Bronchus (tissue), 1 donor: ENCODE measurements around the genes PSMC4, HNRNPUL1 and TGFB1.

DNA sequence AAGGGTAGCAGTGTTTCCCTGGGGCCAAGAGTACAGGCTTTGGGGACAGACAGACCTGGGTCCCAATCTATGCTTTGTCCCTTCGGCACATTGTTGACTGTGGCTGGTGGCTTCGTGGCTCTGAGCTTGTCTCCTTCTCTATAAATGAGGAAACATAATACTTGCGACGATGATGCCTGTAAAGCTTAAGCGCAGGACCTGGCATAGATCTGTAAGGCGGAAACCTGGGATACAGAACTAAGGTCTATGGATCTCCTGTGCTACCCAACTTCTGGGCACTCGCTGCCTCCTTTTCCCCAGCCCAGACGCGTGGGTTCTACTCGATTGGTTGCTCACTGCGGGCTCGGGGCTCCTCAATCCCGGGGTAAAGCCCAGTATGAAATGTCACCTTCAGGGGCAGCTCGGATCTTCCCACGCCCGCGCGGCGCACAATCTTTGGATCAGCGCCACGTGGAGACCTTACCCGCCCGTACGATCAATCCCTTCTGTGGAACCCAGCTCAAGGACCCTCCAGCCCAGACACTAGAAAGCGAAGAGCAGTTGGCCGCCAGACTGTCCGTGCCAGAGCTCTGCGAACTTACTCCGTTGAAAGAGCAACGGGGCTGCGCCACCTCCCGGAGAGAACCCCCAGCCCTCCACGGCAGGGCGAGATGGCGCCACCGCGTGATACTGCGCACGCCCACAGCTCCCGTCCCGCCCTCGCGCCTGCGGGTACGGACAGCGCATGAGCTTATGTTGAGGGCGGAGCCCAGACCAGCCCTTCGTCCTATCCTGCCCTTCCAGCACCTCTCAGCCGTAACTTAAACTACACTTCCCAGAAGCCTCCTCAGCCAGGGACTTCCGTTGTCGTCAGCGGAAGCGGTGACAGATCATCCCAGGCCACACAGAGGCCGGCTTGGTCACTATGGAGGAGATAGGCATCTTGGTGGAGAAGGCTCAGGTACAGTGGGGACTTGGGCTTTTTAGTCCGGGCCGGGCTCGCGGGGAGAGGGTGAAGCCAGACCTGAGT lies at the start of gene PSMC4:
Gene PSMC4 (plus strand): TSS at position 867 of the 1,009 bp plus-strand sequence.
- PRO-cap, result unidirectional peak, minus-strand start at position 487 of the sequence; bidirectional peak, plus-strand start at position 886 of the sequence, minus-strand start at position 579 of the sequence

- PRO-cap, result no peak
These were observed 6.4 kb downstream of the C19orf47 start for GRCh38 chr19:40341384-40342547.

DNA sequence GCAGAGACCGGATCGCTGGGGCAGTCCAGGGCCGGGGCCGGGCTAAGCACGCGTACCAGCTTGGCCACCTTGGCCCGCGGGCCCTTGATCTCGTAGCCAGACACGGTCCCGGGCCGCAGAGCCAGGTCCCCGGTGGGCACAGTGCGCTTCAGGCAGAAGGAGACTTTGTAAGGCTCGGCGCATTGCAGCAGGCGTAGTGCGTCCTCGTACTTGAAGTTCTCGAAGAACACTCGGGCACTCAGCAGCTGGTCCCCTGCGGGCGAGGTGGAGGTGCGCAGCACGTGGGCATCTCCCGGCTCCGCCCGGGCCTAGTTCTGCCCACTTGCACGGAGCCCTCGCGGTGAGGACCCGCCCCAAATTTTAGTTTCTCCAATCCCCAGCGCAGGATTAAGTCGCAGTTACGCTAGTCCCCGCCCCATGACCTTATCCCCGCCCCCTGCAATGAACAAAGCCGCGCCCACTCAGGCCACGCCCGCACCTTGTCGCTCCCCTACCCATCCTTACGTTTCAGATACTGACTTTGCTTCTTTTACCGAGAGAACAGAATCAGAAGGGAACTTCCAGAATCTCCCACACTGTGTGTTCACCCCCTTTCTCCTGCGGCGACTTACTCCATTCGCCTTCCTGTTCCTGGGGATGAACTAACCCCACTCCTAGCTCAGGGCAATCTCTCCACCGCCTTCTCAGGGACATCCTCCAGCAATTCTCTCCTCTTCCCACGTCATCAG lies 8.7 kb upstream of the HIPK4 start:
- PRO-cap, result unidirectional peak, minus-strand start at position 221 of the sequence

DNA sequence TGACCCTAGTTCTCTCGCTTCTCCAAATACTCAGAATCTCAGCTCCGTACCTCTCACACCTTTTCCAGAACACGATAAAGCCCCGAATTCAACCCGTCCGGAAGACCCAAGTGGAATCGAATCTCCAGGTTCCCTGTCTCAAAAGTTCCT lies 455 bp downstream of the SERTAD3 start:
- PRO-cap, result no peak

DNA sequence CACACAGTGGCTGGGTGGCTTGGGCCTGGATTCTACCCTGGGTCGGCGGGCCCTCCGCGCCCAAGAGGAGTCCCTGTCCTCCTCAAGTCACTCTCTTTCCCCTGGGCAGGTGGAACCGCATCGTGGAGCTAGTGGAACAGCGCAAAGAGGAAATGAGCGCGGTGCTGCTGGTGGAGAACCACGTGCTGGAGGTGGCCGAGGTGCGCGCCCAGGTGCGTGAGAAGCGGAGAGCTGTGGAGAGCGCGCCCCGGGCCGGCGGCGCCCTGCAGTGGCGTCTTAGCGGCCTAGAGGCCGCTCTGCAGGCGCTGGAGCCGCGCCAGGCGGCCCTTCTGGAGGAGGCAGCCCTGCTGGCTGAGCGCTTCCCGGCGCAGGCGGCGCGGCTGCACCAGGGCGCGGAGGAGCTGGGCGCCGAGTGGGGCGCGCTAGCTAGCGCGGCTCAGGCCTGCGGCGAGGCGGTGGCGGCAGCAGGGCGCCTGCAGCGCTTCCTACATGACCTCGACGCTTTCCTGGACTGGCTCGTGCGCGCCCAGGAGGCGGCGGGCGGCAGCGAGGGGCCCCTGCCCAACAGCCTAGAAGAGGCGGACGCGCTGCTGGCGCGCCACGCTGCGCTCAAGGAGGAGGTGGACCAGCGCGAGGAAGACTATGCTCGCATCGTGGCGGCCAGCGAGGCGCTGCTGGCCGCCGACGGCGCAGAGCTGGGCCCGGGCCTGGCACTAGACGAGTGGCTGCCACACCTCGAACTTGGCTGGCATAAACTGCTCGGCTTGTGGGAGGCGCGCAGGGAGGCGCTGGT lies 52.7 kb downstream of the SPTBN4 start:
- PRO-cap, result no peak

GRCh38 chr19:40542209-40542620 lies 34.5 kb upstream of the SHKBP1 start:
- PRO-cap, result no peak

- PRO-cap, result unidirectional peak, minus-strand start at chr19:40585856
These were observed 9.1 kb downstream of the SHKBP1 start for GRCh38 chr19:40585522-40586415.

DNA sequence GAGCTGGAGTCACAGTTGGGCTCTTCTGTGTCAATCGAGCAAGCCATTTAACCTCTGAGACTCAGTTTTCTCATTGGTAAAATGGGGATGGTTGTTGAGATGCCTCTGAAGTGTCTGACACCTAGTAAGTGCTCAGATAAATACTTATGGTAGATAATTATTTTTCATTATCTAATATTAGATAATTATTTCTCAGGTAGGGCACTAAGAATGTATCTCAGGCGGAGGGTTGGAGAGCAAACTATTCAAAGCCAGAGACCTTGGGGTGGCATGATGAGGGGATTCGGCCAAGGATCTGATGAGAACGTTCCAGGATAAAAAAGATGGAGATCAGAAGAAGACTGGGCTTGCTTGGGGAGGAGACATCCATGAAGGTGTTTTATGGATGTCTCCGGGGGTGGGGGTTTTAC lies 7.9 kb downstream of the LTBP4 start:
- PRO-cap, result no peak

- PRO-cap, result no peak
These were observed 12.0 kb upstream of the NUMBL start for GRCh38 chr19:40702358-40703019.

GRCh38 chr19:40722150-40722670 lies 5.3 kb downstream of the ITPKC start:
- PRO-cap, result no peak

GRCh38 chr19:40750785-40751129 lies 246 bp upstream of the SNRPA start:
- PRO-cap, result bidirectional peak, plus-strand start at chr19:40750902, minus-strand start at chr19:40750486; bidirectional peak, plus-strand start at chr19:40751196, minus-strand start at chr19:40751066

DNA sequence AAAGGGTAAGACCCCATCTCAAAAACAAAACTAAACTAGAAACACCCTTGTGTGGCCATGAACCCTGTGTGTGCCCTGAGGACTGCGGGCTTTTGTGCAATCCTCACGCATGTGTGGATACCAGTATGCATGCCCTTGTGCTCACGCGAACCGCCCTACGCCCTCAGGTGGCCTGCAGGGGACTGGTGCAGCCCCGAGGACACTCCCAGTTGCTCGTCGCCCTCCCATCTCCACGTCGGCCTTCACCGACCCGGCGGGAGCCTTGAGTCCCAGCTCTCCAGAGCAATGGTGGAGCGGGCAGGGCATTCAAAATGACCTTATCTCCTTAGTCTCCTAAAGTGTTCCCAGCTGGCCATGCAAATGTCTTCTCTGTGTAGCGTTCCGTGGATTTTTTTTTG lies 910 bp upstream of the EGLN2 start:
- PRO-cap, result unidirectional peak, plus-strand start at position 245 of the sequence

- PRO-cap, result unidirectional peak, plus-strand start at chr19:41264452
These were observed at the start of gene HNRNPUL1 for GRCh38 chr19:41264276-41264649. TSS of gene HNRNPUL1 (plus strand) at chr19:41264372.

DNA sequence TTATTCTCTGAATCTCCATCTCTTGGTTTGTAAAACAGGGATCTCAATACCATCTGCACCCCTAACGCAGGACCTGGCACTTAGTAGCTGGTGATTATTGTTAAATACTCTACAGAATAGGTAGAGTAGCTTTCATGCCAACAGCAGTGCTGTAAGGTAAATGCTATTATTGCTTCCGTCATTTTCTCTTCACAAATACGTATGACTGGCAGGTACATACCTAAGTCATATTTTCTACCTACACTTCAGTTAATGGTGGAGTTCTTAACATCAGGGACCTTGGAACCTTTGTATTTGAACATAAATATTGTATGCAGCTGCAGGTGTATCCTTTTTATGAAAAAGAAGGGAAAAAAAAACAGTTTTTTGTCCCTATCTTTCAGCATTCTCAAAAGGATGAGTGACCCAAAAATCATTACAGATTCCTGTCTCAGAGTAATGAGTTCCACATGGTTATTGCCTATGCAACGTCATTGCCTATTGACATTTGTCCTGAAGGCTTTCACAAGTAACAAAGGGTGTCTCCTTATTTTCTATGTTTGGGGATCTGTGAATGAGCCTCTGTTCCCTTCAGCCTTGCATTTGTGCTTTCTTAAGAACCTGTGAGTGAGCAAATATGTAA lies 14.8 kb upstream of the CCDC97 start:
- PRO-cap, result no peak

DNA sequence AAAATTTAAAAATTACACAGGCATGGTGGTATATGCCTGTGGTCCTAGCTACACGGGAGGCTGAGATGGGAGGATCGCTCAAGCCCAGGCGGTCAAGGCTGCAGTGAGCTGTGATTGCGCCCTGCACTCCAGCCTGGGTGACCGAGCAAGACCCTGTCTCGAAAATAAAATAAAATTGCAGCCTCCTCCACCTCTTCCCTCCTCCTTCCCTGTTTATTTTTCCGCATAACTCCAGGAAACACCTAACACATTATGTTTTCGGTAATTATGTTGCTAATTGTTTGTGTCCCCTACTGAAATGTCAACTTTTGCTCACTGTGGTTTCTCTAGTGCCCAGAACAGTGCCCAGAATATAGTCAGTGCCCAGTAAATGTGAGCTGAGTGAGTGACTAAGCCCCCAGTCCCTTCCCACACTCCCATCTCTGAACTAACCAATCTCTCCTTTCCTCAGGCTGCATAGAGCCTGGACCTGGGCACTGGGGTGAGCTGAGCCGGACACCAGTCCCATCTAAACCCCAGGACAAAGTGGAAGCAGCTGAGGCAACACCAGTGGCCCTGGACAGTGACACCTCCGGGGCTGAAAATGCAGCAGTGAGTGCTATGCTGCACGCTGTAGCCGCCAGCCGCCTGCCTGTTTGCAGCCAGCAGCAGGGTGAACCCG lies 6.1 kb downstream of the CCDC97 start:
- PRO-cap, result no peak

- PRO-cap, result no peak
These were observed 10.8 kb downstream of the CCDC97 start for GRCh38 chr19:41320522-41321448.

DNA sequence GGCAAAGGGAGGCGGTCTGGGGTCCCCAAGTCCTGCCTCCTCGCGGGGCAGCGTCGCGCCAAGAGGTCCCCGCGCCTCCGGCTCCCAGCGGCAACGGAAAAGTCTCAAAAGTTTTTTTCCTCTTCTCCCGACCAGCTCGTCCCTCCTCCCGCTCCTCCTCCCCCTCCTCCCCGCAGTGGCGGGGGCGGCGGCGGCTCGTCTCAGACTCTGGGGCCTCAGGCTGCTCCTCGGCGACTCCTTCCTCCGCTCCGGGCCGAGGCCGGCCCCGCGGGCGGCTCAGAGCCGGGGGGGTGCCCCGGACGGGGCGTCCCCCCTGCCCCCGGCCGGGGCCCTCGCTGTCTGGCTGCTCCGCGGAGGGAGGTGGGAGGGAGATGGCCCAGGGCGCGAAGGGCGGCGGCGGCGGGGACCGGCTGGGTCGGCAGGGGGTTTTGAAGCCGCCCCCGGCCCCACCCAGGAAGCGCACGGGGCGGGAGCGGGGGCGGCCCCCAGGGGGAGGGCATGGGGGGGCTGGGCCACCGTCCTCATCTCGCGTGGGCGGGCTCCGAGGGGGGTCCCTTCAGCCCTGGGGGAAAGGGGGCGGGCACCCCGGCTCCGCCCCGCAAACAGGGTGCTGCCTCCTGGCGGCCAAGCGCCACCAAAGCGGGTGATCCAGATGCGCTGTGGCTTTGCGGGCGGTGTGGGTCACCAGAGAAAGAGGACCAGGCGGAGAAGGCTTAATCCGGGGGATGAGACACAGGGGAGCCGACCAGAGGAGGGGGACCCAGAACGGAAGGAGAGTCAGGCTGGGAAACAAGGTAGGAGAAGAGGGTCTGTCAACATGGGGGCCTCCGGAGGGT lies at the start of gene TGFB1:
Gene TGFB1 (minus strand): TSS at position 401 of the 836 bp plus-strand sequence.
- PRO-cap, result bidirectional peak, plus-strand start at position 167 of the sequence, minus-strand start at position 209 of the sequence; bidirectional peak, plus-strand start at position 359 of the sequence, minus-strand start at position 430 of the sequence

- PRO-cap, result no peak
These were observed 3.6 kb downstream of the B9D2 start for GRCh38 chr19:41360337-41360798.

DNA sequence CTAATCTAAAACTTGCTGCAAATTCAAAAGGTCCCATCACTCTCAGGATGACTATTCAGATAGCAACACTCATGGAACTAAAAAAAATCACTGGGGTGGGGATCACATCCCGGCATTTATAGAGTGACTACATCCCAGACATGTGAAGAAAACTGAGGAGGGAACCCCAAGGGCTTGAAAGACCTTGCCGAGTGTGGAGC lies 35.1 kb downstream of the ERICH4 start:
- PRO-cap, result no peak

DNA sequence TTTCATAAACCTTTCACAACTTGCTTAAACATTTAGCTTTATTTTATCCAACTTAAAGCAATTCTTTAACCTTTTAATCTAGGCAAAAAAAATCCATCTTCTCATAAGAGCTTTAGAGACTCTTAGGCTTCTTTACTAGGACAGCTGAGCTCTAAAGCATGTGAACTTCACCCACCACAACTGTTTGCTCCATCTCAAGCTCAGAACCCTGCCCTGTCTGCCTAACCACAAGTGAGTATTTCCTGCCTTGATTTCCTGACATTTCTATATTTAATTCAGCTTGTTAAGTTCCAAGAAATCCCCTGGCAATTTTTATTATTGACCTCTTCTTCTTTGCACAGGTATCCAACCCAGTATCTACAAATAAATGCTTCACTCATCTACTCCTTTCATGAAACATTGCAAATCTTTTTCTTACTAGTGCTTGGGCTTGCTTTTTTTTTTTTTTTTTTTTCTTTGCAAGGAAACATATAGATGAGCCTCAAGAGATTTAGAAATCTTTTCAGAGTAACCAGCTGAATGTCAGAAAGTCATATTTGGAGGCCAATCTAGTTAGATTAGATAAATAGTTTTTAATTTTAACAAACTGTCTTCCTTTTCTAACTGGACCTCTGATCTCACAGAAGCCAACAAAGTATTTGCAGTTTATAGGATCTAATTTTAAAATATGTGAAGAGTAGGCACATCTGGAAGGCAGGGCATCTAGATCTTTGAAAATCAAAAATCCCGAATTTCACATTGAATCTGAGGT lies 20.9 kb upstream of the CEACAM21 start:
- PRO-cap, result no peak